Skeletal muscle satellite cell (primary cell): ENCODE results near the gene PPP6R2.

DNA sequence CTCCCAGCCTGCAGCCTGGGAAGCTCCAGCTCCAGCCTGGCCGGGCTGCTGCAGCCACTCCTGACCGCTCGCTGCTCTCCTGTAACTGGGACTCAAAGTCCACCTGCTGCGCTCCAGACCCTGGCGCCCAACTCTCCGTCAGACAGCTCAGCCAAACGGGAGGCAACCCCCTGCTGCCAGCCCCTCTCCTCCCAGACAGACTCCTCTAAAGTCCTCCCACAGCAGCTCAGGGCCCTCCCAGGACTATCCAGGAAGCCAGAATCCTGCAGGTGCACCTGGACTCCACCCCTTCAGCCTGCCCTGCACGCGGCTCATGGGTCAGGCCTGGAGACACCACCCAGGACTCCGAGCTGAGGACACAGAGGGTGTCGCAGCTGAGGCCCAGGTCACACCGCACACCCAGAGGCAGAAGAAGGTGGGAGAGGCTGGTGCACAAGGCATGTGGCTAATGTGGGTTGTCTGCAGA lies 212.3 kb upstream of the TAFA5 start:
- CAGE, long polyA plus RNA = no peak

DNA sequence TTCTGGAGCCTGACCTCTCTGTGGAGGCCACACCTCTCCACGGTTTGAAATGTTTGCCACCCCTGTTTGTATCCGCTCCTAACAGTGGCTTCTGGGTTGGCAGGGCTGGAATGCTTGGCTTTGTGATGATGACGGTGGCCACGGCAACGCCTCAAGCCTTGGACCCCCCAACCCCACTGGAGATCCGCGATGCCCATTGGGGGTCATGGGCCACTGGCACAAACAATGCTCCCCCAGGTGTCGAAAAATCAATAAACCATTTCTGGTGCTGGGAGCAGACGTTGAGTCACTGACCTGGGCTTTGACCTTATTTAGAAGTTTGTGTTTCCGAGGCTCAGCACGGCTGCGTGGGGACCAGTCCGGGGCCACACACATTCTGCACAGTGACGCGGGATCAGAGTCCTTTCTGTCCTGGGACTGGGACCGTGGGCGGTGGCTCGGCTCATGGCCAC lies 72.2 kb downstream of the TAFA5 start:
- CAGE, long polyA plus RNA = no peak

GRCh38 chr22:48834481-48834764 lies 345.1 kb downstream of the TAFA5 start:
- CAGE, long polyA plus RNA = no peak

DNA sequence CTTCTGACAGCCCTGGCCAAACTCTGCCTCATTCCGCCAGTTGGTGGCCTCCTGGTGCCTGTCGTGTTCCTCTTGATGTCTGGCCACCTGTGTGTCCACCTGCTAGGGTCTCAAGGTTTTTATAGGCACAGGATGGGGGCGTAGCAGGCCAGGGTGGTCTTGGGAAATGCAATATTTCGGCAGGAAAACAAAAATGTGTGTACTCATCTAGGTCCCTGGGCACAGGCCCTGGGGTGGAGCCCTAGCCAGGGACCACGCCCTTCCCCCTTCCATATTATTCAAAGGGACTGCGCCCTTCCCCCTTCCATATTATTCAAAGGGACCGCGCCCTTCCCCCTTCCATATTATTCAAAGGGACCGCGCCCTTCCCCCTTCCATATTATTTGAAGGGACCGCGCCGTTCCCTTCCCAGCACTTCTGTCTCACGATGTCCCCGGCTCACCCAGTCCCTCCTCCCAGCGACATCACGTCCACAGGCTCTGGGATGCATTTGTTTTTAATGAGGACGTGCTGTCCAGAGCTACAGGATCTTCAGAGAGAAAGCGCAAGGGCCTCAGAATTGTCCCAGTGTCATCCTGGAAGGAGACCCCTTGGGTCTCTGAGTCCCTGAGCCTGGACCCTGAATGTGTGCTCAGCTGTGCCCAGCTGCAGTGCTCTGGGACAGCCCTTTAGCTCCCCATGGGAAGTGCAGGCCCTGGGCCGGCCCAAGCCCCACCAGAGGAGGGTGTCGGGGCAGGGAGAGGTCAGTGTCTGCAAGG lies 528.2 kb downstream of the TAFA5 start:
- CAGE, long polyA plus RNA = no peak

DNA sequence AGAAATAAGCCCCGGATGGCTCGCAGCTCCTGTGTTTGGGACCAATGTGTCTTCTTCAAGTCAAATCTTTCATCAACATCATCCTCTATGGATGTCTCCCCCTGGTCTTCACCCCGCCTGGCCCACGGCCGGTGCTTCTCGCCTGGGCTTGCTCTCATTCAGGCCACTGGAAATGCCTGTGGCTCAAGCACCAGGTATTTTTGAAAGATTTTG lies 568.5 kb downstream of the TAFA5 start:
- CAGE, long polyA plus RNA = no peak

GRCh38 chr22:49658349-49658805 lies 169.3 kb downstream of the BRD1 start:
- CAGE, long polyA plus RNA = no peak

DNA sequence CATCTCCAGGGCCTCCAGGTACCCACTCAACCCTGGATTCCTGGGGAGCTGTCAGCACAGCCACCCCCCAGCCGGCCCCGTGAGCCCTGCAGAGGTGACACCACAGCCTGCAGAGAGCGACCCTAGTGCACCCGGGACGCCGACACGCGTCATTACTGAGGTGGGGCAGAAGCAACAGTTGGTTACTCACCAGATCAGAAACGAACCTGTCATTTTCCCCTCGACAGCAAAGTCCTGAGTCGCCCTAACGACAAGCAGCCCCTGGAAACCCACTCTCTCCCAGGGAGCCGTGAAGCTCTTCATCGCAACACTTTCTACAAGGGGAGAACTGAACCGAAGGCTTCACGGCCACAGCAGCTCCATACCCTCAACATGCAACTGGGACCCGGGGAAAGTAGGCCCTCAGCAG lies 1.7 kb downstream of the BRD1 start:
- CAGE, long polyA plus RNA = no peak

- CAGE, long polyA plus RNA = no peak
These were observed 11.1 kb upstream of the BRD1 start for GRCh38 chr22:49838604-49839341.

- CAGE, long polyA plus RNA = no peak
These were observed 11.2 kb downstream of the CRELD2 start for GRCh38 chr22:49929559-49930155.

- CAGE, long polyA plus RNA = no peak
These were observed 16.6 kb downstream of the CRELD2 start for GRCh38 chr22:49934910-49935592.

DNA sequence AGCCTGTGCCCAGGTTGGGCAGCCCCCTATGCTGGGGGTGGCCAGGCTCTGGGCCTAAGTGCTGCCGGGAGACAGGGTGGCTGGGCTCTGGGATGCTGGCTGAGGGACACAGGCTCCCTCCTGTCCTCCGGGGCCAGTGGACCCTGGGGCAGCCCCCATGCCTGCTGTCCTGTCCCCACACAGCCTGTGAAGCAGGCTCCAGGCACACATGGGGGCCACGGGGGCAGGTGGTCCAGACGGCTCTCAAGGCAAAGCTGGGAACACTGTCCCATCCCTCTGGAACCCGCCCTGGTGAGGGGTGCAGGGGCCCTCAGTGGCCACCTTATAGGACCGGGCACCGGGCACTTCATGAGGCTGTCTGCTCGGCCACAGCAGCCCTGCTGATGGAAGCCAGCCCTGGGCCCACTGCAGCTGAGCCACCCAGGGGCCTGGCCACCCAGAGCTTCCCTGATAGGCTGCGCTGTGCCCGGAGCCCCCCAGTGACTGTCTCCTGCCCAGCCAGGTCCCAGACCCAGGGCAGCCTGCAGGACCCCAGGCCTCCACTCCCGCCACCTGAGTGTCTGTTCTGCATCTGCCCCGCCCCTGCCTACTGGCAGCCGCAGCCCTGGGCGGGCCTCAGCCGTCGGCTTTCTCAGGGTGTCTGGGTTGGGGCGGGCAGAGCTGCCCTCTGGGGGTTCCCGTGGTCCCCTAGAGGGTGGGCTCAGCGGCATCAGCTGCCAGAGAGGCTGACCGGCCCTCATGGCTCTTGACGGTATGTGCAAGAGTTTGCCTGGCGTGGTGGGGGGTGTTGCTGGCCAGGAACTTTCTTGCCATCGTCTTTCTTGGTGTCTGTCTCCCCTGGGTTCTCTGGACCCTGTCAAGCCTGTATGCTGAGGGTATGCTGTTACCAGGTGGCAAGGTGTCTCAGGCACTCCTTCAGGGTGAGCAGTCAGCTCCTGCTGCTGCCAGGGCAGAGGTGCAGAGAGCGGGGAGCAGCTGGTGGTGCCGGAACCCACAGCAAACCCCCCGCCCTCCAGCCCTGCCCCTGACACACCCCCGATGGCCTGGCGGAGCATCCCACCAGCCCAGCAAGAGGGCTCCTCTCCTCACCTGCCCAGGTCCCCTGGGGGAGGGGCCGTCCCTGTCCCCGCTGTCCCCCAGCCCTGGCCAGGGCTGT lies 12.4 kb upstream of the PIM3 start:
- CAGE, long polyA plus RNA = no peak

DNA sequence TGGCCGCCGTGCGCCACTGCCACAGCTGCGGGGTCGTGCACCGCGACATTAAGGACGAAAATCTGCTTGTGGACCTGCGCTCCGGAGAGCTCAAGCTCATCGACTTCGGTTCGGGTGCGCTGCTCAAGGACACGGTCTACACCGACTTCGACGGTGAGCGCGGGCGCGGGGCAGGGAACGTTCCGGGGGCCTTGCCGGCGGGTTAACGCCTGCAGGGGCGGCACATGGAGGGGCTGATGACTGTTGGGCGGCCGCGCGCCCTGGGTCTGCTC lies 1.0 kb downstream of the PIM3 start:
- CAGE, long polyA plus RNA = no peak

- CAGE, long polyA plus RNA = no peak
These were observed 9.8 kb downstream of the PIM3 start for GRCh38 chr22:49970394-49970726.

- CAGE, long polyA plus RNA = no peak
These were observed 15.5 kb upstream of the IL17REL start for GRCh38 chr22:50027933-50028592.

GRCh38 chr22:50119647-50120342 lies 30.0 kb downstream of the MOV10L1 start:
- CAGE, long polyA plus RNA = no peak

DNA sequence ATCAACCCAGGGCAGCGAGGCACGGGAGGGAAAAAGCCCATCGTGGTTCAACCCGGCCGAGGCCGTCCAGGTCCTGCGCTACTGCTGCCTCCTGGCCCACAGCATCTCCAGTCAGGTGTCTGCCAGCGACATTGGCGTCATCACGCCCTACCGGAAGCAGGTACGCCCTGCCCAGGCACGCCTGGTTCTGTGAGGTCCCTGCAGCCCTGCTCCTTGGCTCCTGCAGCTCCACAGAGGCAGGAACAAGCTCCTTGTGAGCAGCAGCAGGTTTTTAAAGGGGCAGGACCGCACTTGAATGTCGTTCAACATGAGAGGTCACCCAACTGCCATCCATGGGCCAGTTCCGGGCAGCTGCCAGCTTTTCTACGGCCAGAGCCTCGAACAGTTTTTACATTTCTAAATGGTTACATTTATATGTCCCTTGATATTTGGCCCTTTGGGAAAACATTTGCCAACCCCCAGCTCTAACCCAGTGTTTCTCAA lies 12.4 kb upstream of the PANX2 start:
- CAGE, long polyA plus RNA = no peak

DNA sequence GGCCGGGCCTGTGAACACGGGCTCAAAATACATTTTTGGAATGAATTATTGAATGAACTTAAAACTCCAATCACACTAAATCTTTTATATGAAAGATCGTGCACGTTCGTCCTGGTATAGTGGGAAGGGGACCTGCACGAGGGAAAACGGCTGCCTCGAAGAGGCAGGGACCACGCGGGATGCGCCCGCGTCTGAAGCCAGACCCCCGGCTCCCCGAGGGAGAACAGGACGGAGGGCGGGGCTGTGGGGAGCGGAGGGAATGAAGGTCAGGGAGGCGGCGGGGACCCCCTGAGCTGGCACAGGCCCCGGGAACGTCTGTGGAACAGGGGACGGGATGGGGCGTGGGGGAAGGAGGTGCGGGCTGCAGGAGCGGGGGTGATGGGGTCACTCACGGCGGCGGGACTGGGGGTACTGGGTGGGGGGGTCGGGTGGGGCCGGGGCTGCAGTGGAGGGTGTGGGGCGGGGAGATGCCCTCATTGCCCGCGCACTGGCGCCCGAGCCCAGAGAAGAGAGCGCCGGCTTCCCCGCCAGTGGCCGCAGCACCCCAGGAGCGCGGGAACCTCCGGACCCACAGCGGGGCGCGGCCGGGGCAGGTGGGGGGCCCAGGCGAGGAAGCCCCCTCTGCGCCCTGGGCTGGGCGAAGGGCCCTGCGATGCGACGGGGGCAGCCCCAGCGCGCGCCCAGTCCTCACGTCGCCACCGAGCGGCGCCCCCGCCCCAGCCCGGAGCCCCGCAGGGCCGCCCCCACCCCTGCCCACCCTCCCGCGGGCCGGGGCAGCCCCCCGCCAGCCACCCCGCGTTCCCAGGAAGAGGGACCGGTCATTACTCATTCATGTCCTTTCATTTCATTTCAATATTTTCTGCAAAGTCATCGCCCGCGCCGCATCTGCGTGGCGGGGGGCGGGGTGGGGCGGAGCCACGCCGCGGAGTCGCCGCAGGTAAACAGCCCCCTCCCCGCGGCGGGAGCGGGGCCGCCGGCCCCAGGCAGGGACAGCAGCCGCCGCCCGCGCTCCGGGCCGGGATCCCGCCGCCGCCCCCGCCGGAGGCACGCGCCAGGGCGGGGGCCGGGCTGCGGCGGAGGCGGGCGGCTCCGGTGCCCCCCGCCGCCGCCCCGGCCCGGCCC lies 872 bp upstream of the PANX2 start:
- CAGE, long polyA plus RNA = no peak

GRCh38 chr22:50189643-50190058 lies 3.9 kb downstream of the TRABD start:
- CAGE, long polyA plus RNA = no peak

DNA sequence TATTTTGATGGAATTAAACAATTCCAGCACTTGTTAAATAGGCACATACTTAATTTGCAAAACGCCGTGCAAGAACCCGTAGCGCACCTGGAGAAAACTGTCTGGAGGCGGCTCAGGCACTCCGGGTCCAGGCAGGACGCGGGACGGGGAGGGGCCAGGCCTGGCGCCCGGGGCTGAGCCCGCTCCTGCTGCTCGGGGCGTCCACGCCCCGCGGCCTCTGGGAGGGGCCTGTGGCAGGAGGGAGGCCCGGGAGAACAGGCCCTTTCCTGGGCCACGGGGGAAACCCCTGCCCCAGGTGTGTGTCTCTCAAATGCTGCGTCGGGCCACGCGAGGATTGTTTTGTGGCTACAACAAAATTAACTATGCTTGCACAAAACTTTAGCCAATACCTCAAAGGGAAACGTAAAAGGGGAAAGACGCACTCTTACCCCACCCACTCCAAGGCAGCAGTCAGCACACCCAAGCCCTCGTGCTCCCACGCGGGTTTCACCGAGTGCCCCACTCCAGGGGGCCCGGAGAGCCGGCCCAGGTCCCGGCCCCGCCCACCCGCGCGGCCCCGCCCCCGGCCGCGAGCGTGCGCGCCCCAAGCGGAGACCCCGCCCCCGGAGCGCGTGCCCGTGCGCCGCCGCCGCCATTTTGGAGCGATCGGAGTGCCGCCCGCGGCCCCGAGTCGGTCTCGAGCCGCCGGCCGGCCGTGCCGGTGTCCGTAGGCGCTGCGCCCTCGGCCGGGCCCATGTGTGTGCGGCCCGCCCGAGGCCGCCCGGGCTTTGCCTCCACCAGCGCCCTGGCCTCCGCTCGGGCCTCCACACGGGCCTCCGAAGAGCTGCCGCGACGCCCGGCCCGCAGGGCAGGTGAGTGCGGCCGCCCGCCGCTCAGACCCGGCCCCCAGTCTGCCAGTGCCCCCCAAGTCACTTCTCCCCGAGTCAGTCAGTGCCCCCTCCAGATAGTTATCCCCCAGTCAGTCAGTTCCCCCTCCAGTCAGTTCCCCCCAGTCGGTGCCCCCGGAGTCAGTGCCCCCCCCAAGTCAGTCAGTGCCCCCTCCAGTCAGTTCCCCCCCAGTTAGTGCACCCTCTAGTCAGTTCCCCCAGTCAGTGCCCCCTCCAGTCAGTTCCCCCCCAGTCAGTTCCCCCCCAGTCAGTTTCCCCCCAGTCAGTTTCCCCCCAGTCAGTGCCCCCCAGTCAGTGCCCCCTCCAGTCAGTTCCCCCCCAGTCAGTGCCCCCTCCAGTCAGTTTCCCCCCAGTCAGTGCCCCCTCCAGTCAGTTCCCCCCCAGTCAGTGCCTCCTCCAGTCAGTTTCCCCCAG lies at the start of gene PPP6R2:
Gene PPP6R2, plus strand, starts transcription at position 628 of the 1,301 bp plus-strand sequence.
- CAGE, long polyA plus RNA = no peak

GRCh38 chr22:50391721-50392243 lies 48.7 kb downstream of the PPP6R2 start:
- CAGE, long polyA plus RNA = no peak